ENCODE measurements around the genes SYNM, MEF2A and CERS3.

DNA sequence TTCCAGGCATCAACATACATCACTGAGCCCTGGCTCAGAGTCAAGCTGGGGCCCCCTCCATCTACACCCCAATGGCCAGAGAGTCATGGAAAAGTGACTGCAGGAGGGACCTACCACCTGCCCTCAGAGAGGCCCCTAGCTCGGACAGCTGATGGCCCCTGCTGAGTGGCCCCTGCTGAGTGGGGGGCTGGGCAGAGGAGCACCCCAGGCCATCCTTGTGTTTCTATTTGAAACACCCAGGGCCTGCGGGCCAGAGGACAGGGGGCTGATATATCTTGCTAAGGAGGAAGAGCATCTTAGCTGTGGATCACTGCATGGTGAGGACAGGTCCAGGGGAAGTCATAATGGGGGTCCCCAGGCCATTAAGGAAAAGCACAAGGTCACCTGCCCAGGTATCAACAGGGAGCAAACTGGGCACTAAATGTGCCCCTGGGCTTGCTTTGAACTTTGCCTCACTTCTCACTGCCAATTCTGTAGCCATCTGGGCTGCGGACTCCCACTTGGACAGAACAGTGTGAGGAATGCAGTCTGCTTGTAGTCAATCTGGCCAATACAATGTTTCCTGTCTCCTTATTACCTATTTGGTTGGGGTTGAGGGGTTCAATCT is 21.1 kb downstream of the ARRDC4 start:
- PRO-cap = no peak

DNA sequence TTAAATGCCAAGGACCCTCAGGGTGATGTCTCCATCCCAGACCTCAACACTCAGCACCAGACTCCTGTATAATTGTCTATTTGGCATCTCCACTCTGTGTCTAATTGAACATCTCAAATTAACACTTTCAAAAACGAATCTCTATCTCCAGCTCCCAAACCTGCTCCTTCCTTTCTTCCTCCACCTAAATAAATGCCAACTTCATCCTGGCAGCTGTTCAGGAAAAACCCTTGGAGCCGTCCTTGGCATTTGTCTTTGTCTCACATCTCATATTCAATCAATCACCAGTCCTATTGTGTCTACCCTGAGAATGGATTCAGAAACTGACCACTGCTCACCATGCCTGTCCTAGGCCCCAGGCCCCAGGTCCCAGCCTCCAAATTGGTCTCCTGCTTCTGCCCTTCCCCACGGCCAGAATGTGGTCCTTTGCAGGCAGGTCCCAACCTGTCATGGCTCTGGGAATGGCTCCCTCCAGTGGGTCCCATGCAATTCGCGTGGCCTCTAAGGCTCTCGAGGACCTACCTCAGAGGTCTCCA is 56.4 kb downstream of the ARRDC4 start:
- PRO-cap = no peak

GRCh38 chr15:98428296-98428991 is 219.9 kb upstream of the IGF1R start:
- PRO-cap = no peak

DNA sequence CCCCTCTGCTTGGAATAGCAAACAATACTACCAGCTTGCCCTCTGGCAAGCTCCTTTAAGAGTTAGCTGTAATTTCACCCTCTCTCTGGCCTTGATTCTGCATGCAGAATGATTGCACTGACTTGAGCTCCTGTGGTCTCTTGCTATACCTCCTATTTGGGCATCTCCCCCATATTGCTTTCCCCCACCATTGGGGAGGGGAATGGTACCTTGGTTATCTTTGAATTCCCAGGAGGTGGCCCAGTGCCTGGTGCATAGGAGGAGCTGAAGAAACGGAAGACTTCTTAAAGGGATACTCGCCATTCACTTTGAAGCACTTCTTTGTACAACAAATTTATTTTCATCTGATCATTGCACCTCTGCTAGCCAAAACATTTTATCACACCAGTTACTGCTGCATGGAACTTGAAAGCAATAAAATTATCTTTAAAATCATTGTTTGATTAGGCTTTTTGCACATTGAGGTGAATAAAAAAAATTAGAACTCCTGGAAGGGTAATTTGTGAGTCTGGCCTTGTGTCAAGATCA is 12.0 kb downstream of the IGF1R start:
- PRO-cap = no peak

GRCh38 chr15:98683948-98684308 is 35.6 kb downstream of the IGF1R start:
- PRO-cap = no peak

- PRO-cap = no peak
These were observed 112.6 kb downstream of the IGF1R start for GRCh38 chr15:98760898-98761293.

DNA sequence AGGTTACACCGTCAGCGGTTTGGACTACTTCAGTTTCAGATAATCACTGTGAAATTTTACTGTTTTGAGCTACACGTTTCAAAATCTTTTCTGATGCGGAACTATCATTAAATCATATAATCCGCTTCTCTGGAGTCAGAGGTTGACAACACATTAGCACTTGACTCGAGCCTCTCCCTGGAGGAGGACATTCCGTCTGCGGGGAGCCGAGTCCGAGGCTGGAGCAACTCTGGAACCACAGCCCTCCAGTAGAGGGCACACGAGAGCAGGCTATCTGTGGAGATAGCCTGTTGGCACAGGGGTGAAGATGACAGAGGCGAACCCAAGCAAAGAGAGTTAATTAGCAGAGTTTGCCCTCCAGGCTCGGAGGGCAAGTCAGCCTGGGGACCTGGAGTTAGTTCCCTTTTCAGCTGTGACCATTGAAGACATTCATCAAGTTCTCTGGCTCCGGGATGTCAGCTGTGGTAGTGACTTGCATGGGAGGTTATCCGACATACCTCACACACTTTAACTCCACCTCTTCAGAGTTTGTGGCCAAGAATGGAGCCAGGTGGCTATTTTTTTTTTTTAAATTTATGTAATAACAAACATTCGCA is 131.3 kb downstream of the IGF1R start:
- PRO-cap = no peak

GRCh38 chr15:98814991-98815977 is 166.9 kb downstream of the IGF1R start:
- PRO-cap = no peak

DNA sequence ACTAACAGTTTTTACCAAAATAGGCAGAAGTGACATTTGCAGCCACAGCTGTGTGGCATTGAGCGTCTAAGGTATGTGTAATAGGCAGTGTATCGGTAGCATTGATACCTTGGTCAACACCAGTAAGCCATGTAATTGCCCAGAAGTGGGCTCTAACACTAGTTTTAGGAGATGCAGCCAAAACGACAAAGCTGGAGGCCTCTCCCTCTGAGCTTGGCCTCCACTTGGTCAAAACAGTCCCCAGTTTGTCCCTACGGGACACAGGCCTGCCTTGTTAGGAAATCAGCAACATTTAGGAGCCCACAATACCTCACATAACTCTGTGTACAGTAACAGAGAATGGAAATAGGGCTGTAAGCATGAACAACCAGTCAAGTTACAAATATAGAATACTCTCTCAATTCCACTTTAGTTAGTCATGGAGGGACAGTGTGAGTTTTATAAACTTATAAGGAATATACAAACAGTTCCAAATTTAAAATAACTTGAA is 129.6 kb downstream of the PGPEP1L start:
- PRO-cap = no peak

- PRO-cap = bidirectional peak, plus-strand start at chr15:99090692, minus-strand start at chr15:99090549
These were observed 14.5 kb upstream of the SYNM start for GRCh38 chr15:99090254-99090832.

- PRO-cap = unidirectional peak, plus-strand start at chr15:99105080; unidirectional peak, plus-strand start at chr15:99105145
These were observed at the start of gene SYNM for GRCh38 chr15:99104946-99105396. Gene SYNM, plus strand, starts transcription at chr15:99105080.

DNA sequence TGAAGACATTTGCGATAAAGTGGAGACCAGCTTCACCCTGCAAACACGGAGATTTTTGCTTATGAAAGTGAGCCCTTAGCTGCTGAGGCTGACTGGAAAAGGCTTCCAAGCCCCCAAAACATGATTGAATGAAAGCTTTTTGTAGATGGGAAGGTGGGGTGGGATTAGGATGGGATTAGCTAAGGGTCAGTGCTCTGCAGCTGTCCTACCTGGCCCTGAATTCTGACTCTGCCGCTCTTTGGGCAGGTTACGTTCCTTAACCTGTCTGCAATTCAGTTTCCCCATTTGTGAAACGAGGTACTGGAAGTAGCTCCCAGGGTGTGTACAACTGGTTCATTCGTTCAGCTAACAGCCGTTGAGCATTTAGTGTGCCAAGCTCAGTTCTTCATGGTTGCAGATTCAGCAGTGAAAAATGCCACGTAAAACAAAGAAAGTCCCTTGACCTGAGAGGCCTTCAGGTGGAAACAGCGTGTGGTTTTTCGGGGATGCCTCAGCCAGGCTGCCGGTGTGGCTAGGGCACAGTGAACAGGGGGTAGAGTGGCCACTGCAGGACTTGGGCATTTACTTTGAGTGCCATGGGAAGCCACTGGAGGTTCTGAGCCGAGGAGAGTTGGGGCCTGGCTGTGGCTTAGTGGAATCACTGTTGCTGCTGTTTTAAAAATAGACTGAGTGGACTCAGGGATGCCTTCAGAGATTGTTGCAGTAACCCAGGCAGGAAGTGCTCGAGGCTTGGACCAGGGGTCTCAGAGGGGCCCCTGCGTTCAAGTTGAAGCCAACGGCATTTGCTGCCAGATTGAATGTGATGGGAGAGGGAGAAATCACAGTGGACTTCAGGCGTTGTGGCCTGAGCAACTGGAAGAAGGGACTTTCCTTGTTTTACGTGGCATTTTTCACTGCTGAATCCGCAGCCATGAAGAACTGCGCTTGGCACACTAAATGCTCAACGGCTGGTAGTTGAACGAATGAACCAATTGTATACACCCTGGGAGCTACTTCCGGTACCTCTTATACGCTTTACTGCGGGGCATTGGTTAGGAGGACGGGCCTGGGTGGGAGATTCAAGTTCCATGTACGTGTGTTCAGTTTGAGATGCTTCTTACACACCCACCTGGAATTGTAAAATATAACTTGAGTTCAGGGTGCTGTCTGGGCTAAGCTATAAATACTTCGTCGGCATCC is 4.8 kb downstream of the SYNM start:
- PRO-cap = no peak

DNA sequence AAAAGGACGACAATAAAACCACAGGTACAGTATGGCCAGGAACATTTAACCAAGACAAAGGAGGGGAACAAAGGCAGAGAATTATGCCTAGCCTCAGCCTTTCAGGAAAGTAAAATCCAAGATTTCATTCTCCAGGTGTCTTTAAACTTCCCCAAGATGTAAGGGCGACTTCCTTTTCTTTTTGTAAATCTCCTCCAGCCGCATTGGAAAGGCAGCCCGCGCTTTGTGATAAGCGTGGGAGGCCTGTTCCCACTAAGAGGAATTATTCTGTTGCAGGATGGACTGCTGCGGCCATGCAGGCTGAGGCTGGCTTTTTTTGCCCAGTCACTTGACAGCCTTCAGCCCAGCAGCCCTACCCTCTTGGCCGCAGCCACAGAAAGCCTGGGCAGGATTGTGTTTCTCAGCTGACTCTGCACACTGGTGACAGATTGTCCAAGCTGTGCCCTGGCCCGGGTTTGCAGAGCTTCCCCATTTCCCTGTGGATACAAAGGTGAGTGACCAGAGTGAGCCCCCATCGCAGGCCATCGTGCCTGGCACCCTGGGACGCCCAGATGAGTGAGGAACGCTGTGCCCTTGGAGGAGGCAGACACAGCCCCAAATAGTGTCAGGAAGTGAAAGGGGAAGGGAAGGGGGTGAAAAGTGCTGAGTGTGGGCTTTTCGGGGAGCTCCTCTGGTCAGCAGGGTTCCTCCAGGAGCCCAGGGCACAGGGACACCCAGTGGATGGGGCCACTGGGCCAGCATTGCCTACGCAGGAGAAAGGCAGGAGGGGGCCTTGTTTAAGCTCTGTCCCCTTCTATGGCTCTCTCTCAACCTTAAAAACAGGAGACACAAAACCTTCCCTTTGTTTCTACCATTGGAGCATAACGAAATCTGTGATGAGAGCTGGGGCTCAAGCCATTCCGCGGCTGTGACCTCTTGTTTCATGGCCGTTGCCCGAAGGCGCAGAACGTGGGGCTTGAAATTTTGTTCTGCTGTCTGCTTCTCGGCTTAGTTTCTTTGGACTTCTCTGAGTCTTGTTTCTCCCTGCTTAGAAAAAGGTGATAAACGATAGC is 91.7 kb upstream of the MEF2A start:
- PRO-cap = no peak

DNA sequence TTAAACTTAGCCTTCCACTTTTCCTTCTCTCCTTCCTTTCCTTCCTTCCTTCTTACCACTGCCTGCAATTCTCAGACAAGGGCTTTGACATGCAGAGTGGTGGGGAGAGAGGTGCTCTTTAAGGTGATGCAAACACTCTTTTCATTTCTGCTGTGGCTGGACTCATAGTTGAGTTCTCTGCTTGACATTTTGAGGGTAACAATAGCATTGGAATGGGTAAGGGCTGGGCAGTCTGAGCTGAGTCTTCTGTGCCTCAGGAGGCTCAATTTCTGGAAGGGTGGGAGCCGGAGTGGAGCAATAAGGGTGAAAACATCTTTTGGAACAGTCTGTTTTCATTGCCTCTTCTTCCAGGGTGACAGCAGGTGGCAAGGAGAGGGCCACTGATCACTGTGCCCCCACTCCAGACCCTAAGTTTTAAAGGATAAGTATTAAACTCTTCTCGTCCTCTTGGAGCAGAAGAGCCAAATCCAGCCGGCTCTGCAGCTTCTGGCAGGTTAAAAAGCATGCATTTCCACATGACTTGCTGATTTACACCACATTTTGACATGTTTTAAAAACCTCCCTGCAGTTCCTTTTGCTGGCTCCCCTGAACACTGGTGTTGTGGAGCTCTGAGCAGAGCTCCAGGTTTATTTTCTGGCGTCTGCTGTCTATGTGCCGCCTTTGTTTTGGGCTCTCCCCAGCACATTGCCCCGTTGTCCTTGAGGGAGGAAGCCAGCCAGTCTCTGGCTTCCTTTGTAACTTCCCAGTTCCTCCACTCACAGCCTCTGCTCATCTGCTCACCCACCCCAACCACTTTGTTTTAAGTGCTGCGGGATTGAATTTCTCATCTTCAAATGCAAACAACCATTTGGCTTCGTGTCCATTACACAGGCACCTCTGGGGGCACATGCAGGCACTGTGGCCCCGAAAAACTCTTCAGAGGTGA is 1.8 kb upstream of the MEF2A start:
- PRO-cap = no peak

- PRO-cap = bidirectional peak, plus-strand start at chr15:99565417, minus-strand start at chr15:99565307; bidirectional peak, plus-strand start at chr15:99565969, minus-strand start at chr15:99565662
These were observed at the start of gene MEF2A for GRCh38 chr15:99565157-99566258. Gene MEF2A, plus strand, starts transcription at chr15:99565984.

DNA sequence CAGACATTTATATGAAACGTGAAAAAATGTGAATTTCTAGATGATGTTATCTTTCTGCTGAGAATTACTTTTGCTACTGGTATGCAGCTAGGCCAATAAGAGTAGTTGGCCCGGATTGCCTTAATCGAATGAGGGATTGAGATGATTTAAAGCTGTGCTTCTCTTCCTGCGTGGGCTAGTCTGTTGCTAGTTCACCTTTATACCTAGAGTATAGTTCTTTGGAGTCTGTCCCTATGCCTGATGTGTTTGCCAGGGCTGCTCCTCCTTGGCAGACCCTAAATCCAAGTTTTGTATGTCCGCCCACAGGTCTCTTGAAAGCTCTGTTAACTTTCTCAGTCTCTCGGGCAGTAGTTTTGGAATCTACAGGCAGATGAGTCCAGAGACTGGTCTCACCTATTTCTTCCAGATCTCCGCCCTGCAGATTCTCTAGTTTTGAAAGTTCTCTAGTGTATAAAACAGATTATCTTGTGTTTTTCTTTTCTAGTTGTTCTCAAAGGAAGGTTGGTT is 64.9 kb downstream of the MEF2A start:
- PRO-cap = no peak

DNA sequence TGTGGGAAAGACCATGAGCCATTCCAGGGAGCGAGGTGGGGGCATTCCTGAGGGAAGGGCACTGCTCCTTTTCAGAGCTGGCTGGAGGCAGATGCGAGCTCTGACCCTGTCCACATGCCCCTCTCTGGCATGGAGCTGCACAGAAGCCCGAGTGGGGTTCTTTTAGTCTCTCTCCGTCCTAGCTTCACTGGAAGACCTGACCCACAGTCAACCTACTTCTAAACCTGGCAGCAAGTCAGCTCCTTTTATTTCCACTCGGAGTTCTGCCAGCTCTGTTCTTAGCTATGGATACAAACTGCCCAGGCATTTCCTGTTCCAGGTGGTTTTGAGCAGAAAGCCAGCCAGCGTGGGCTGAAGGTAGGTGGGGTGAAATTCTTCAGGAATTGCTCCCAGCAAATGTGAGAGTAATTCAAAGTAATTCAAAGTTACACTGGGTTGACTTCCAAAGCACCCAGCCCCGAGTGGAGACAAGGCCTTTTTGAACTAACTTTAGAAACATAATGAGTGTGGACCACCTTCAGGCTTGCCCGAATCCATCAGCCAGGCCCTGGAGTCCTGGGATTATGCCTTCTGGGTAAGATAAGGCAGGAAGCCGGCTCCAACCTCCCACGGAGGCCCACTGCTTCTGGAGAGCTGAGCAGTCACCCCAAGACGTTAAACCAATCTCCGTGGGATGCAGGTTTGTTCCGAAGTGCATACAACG is 281.2 kb downstream of the ADAMTS17 start:
- PRO-cap = no peak

GRCh38 chr15:100116377-100117341 is 225.1 kb downstream of the ADAMTS17 start:
- PRO-cap = no peak

- PRO-cap = no peak
These were observed at the start of gene CERS3 for GRCh38 chr15:100528711-100529081. Gene CERS3, minus strand, starts transcription at chr15:100528950.

- PRO-cap = no peak
These were observed 92.2 kb downstream of the ASB7 start for GRCh38 chr15:100694499-100695010.